ENCODE measurements around the gene GTPBP8.

DNA sequence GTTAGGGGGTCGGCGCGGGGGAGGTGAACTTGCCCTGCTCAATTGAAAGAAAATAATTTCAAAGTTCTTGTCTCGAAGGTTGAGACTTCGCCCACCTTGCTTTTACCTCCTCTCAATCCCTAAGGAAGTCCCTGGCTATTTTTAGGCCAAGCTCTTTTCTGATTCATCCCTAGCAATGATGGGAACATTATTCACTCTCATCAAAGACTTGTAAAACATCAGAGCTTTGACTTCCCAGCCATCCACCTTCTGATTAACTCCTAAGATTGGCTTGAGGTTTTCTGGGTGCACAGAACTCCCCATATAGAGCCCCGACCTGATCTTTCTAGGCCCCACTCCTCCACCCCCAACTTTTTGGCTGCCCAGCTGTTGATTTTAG lies 971 bp downstream of the C3orf52 start:
- PRO-cap, result no peak

GRCh38 chr3:112097176-112097845 lies 11.1 kb downstream of the C3orf52 start:
- PRO-cap, result no peak

GRCh38 chr3:112302121-112302961 lies 8.3 kb upstream of the SLC9C1 start:
- PRO-cap, result no peak

DNA sequence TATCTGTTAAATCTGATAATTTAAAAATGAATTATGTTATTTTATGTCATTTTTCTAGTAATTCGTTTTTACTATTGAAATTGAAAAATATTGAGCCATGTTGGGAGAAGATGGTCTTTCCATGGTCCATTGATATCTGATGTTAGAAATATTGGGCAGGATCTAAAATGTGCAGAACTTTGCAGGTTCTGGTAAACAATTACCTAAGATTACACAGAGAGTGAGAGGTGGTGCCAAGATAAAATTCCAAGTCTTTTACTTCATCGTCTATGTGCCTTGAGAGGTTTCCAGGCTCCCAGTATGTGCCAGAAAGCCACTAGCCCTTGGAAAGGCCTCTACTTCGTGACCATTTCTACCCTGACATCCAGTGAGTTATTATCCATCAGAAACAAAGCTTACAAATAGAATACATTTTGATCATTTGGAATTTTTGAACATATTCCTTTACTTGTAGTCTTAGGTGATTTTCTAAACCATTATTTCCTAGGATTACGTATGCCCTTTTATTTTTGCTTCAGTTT lies 27.6 kb downstream of the CD200 start:
- PRO-cap, result unidirectional peak, minus-strand start at position 138 of the sequence

GRCh38 chr3:112459819-112460322 lies 39.4 kb downstream of the BTLA start:
- PRO-cap, result no peak

DNA sequence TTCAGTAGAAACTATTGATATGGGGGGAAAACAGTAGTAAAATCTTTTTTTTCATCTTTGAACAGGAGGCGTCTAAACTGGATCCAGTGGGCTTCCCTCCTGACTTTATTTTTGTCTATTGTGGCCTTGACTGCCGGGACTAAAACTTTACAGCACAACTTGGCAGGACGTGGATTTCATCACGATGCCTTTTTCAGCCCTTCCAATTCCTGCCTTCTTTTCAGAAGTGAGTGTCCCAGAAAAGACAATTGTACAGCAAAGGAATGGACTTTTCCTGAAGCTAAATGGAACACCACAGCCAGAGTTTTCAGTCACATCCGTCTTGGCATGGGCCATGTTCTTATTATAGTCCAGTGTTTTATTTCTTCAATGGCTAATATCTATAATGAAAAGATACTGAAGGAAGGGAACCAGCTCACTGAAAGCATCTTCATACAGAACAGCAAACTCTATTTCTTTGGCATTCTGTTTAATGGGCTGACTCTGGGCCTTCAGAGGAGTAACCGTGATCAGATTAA lies 18.7 kb downstream of the SLC35A5 start:
- PRO-cap, result no peak

GRCh38 chr3:112604461-112605110 lies 36.4 kb downstream of the CCDC80 start:
- PRO-cap, result no peak

DNA sequence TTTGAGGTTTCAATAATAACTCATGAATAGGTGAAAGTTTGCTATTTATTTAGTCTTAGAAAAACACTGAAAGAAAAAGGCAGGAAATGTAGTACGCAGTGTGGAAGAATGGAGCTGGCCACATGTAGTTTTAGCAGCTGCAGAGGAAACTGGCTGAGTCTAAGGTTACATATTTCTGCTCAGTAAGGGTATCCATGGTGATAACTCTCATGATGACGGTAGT lies 35.8 kb downstream of the CCDC80 start:
- PRO-cap, result no peak

GRCh38 chr3:112641406-112641895 lies 508 bp upstream of the CCDC80 start:
- PRO-cap, result no peak

DNA sequence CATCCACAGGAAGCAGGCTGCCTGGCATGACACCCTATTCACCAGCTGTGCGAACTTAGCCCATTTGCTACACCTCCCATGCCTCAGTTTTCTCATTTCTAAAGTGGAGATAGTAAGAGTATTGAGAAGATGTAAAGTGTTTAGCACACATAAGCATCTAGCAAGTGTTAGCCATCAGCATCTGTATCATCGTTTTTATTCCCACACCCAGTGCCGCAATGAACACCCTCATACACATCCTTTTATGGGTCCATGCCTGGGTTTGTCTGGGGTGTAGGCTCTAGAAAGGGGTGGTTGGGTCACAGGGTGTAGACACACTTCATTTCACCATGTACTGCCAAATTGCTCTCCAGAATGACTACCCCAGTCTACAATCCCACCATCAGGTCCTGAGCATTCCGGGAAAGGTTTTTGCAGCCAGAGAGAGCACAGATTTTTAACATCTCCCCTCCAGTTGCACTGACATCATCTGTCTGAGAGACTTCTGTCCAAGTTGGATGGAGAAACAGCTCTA lies 71.8 kb downstream of the CD200R1L start:
- PRO-cap, result no peak

GRCh38 chr3:112990412-112991727 lies at the start of gene GTPBP8:
GTPBP8 (plus strand) TSS chr3:112990984.
- PRO-cap, result bidirectional peak, plus-strand start at chr3:112990996, minus-strand start at chr3:112990858; bidirectional peak, plus-strand start at chr3:112991332, minus-strand start at chr3:112991263

GRCh38 chr3:113004152-113004637 lies 13.4 kb downstream of the GTPBP8 start:
- PRO-cap, result no peak

DNA sequence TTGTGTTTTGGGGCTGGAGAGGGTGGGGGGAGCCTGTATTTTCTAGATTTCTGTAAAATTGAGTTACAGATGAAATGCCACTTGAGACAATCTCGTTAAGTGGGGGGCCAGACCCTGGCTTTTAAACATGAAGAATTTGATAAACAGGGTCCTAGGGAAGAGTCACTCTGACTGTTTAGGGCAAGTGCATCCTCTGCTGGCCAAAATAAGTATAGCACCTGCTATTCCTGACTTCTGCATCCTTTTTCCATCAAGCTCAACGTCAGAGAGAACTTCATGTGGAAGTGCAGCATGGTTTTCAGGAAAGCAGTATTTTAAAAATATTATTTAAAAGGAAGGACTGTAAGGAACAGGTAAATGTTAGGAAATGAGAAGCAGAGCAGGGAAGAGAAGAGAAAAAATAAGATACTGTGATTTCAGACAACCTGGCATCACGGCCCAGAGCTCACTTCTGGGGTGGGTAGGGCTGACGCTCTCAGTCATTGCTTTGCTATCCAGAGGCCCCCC lies 76.8 kb downstream of the BOC start:
- PRO-cap, result no peak

GRCh38 chr3:113291333-113291989 lies 80.1 kb downstream of the BOC start:
- PRO-cap, result no peak

- PRO-cap, result no peak
Observed at GRCh38 chr3:113602703-113603163, 70.4 kb downstream of the SIDT1 start.

GRCh38 chr3:113625774-113626135 lies 70.7 kb downstream of the USF3 start:
- PRO-cap, result no peak

DNA sequence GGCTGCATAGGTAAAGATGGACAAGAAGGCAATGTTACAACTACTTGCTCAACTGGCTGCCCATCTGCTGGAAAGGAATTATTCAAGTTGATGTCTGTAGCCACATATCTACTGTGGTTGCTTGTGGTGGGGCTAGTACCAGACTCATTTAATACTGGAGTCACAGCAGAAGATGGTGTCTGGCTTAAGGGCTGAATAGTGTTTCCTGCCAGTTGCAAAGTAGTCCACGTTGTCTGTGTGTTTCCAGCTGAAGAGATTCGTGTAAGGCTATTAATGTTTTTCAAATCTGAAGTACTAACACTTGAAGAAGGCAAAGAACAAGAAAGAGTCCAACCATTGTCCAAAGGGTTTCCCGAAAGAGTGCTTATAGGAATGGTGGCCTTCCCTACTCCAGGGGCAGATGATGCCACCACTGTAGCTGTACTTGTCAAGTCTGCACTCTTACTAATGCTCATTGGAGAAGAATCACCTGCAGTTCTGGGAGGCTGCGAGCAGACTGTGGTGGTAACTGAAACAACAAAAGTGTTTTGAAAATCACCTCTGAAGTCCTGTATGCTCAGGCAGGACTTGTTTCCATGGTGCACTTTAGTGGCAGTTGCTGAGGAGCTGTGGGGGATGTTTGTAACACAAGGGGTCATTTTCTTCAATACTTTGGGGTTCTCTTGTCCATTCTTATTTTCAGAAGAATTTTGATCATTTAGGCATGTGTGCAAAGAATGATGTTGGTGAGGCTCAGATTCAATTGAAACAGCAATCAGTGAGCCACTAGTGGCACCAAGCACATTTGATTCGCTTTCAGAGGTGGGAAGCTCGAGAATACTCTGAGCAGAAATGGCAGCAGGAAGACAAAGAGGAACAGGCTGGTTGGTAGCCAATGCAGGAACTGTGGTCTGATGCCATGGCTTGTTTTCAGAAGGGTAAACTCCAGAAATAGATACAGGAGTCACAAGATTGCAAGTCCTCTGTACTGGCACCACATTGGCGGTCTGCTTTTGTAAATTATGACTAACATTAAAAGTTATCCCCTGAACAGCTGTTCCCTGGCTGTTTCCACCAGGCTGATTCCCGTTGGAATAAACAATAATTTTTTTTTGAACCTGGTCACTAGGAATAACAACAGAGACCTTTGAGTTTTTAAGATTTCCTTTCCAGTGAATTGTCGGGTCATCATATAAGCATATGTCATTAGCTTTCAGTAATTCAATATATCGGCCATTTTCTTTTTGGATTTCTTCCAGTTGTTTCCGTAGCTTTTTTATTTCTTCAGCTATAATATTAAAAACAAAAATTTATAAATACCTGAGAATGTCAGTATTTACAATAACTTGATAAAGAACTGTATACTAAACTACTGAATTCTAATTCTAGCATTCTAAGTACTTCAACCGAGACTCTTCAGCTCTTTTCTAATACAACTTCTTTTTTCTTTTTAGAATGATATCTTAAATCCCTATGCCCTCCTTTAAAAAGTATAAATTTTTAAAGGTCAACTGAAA lies 35.7 kb downstream of the USF3 start:
- PRO-cap, result no peak

DNA sequence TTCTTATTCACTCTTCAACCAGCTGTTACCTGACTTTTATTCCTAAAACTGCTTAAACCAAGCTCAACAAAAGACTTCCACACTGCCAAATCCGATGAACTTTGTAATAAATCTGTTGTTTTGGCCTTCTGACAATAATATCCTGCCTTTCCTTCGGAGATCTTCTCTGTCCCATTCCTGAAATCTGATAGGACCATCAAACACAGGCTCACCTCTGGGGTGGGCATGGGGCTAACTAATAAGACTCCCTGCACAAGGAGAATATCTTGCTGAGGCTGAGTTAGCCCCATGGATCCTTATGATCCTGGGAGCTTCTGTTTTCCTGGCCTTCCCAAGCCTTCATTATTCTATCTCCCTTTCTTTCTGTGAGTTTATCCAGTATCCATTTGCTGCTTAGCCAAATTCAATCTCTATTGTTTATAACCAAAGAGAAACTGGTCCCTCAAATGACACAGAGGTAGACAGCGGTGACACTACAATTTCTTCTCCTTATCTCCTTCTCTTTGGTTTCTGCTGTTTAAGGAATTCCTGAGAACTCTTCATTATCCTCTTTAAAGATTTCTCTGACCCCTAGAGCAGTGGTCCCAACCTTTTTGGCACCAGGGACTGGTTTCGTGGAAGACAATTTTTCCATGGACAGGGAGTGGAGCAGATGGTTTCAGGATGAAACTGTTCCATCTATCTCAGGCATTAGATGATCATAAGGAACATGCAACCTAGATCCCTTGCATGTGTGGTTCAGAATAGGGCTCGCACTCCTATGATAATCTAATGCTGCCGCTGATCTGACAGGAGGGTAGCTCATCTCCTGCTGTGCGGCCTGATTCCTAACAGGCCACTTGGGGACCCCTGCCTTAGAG lies 4.9 kb downstream of the USF3 start:
- PRO-cap, result no peak

DNA sequence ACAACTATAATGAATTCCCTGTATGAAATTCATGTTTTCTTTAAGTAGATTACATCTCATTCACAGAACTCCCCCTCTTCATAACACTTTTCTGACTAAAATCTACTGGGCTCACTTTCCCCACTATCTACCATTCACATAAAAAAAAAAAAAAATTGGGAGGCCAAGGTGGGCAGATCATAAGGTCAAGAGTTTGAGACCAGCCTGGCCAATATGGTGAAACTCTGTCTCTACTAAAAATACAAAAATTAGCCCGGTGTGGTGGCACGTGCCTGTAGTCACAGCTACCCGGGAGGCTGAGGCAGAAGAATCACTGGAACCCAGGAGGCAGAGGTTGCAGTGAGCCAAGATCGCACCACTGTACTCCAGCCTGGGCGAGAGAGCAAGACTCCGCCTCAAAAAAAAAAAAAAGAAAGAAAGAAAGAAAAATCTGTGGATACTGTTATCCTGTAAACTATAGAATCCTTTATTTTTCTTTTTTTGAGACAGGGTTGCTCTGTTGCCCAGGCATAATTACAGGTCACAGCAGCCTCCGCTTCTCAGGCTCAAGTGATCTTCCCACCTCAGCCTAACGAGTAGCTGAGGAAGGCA lies 19.6 kb downstream of the NAA50 start:
- PRO-cap, result no peak

GRCh38 chr3:113783496-113783980 lies 36.7 kb downstream of the ATP6V1A start:
- PRO-cap, result no peak

Measured in right cardiac atrium (tissue), 1 donor.